Sigmoid colon (tissue), 4 donors: ENCODE data around the genes CSRP2, TMTC2 and LRRIQ1.

DNA sequence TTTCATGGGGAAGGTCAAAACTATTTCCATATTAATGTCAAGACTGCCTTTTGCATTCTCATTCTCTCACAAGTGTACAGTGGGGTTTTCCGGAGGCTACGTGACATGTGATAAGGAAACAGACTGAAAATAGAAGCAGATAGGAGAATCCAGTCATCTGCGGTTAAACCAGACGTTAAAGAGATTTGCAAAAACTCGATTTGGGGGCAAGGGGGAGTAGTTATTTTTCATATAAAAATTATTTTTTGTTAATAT lies 1.0 kb upstream of the NAP1L1 start:
- PRO-cap, result no peak
- RAMPAGE, long total RNA, 4 experiments, result no peak in any of the 4 experiments

DNA sequence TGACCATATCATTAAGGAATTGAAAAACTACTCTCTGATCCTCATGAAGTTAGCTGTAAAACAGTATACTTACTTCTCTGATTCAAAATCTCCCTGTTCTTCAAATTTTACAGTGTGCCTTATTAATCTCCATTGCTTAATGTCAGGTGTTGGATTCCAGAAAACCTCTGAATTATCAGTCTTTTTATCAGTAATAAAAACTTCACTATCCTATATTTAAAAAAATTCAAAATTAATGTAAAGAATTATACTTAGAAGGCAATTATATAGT lies 23.1 kb upstream of the BBS10 start:
- PRO-cap, result no peak
- RAMPAGE, long total RNA, 4 experiments, result no peak in any of the 4 experiments

- PRO-cap, result no peak
- RAMPAGE, long total RNA, 4 experiments, result no peak in any of the 4 experiments
Observed at GRCh38 chr12:76614282-76614925, 54.8 kb upstream of the OSBPL8 start.

GRCh38 chr12:76878689-76879974 lies at the start of gene CSRP2:
CSRP2 (minus strand) TSS chr12:76879019.
- PRO-cap, result bidirectional peak, plus-strand start at chr12:76879183, minus-strand start at chr12:76878944; unidirectional peak, minus-strand start at chr12:76879428
- RAMPAGE, long total RNA, 4 experiments, result no peak in any of the 4 experiments

DNA sequence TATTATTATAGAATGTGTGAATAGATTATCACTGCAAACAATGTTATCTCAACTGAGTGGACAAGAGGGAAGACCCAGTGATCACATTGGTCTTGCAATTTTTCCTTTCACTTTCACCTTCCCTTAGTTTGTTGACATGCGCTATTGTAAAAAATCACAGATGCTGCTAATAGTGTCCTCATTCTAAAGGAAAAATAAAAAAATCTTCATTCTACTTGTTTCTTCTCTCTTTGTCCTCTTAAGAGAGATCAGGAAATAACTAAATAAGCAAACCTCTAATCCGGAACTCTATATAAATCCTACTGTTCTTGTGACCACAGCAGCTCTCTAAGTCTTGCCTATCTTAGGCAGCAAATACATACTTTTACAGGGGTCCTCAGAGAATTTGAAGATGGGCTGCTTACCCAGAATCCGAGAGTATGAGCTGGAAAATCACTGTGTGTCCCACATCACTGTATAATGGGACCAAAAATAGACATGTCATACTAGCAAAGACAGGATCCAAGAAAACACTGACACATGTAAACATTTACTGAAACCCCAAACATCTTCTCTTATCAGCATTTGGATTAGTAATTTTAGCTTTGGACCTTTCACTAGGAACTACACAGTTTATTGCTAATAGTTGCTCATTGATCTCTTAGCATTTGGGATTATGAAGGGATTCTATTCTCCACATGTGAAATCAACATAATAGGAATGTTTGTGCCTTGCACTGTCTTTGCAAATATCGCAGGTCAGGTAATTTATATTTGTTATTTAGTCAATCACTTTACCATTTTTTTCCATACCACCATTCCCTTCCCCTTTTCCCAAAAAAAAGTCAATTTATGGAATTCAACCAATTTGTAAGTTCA lies 257.9 kb downstream of the NAV3 start:
- PRO-cap, result no peak
- RAMPAGE, long total RNA, 4 experiments, result no peak in any of the 4 experiments

DNA sequence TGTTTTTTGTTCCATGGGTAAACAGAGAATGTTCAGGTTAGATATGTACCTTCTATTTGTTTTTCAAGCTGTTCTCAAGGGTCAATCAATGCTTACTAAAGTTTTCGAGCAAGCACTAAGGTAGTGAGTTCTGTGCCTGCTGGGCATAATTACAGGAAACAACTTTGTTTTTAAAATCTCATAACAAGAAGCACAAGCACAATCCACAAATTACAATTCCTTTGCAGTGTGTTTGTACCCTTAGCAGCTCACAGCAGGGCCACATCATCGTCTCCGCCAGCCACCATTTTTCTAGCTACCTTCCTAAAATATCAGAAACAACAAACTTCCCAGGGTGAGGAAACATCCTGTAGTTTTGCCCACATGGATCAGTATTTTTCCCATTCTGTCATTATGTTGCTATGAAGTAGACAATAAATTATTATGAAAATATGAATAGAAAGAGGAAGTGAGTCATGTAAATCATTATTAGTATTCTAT lies 319.2 kb downstream of the SYT1 start:
- PRO-cap, result no peak
- RAMPAGE, long total RNA, 4 experiments, result no peak in any of the 4 experiments

- PRO-cap, result no peak
- RAMPAGE, long total RNA, 4 experiments, result no peak in any of the 4 experiments
Observed at GRCh38 chr12:79422042-79422607, 268.6 kb downstream of the PAWR start.

DNA sequence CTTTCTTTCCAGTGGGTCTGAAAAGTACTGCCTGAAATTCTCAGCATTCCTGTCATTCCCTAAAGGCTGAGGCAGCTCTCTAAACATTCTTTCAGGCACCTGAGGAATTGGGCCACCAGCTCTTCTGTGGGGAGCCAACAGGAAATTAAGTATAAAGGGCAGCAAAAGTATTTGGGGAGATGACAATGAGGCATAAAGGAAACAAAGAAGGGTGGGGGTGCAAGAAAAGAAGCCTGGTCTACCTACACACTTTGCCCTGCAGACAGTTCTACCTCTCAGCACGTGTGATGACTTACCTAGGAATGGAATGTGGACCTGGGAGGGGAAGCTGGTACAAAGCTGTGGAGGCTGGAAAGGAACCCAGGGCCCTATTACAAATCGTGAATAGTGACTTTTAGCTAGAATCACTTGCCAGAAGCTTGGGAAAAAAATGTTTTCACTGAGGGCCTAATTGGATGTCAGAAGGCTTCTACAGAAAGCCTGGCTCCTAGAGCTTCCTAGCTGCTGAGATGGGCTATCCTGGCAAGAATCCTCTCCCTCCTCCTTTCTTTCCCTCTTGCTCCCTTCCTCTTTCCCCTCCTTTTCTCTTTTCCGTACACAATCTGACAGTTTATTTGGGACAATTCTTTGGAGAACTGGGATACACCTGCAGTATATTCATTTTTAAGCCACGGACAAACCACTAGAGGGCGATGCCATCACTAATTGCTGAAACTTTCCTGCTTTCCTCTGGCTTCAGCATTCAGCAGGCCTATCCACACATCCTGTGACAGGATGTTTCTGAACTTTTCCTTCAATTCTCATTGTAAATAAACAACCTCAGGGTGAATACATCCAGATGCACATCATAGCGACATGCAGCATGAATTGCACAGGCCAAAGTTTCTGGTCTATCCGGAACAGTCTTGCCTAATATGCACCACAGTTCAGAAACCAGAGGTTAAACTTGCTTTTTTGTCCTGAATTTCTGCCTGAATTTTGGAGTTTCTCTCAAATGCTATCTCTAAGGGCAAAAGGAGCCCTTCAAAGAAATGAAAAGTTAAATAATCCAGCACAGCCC lies 143.1 kb downstream of the PAWR start:
- PRO-cap, result no peak
- RAMPAGE, long total RNA, 4 experiments, result no peak in any of the 4 experiments

GRCh38 chr12:79559007-79559455 lies 131.7 kb downstream of the PAWR start:
- PRO-cap, result no peak
- RAMPAGE, long total RNA, 4 experiments, result no peak in any of the 4 experiments

DNA sequence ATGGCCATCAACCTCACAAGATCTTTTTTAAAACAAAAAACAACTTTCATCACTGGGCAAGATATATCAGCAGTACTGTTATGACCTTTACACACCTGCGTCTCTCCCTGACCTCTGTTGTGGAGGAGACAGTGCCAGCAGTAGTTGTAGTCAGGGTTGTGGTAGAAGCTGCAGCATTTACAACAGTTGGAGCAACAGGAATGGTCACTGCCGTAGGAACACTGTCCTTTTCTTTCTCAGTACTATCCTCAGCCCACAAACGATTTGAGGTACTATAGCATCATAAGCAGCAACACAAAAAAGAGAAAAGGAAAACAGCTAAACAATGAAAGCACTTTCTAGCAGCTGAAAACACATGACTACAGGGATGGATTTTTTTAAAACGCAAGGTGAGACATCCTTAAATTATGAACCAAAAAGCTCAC lies 114.7 kb upstream of the PAWR start:
- PRO-cap, result no peak
- RAMPAGE, long total RNA, 4 experiments, result no peak in any of the 4 experiments

- PRO-cap, result no peak
- RAMPAGE, long total RNA, 4 experiments, result no peak in any of the 4 experiments
Observed at GRCh38 chr12:79809624-79809980, 118.8 kb upstream of the PAWR start.

DNA sequence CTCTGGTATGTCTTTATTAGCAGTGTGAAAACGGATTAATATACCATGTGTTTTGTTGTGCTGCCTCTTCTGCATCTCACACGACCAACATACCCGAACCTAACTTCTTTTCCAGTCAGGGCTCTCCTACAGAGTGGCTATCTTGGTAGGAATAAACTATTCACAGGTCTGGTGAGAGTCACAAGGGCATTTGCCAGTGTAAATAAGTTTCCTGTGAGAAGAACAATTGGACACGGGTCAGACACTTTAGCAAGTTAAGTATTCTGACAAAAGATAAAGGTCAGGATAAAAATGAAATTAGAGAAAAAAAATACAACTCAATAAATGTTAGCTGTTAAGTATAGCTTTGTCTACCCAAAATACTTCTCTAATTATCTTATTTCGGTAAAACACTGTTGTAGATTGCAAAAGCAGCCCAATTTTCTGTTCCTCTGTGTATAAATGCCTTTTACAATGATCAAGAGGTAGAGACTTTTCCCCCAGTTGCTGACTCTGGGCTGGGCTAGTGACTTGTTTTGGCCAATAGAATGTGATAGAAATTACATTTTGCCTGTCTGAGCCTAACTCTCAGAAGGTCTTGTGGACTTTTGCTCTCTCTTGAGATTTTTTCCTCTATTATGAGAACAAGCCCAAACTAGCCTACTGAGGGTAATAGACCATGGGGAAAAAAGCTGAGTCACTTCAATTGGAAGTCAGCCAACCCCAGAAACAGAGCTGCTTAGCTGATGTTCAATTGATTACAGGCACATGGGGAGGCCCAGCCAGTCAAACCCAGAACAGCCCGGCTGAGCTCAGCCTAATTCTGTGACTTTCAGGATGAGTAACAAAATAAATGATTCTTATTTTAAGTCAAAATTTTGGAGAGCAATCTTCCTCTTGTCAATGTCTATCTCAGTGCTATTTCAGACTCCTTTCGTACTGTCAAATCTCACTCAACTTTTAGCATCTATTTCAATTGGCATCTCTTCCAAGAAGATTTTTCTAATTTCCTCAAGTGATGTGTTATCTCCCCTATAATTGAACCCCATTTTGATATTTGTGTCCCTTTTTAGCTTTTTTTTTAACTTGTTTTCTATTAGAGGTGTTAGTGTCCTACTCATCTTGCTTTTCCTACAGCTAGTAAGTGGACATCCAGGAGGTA lies 61.3 kb downstream of the MYF5 start:
- PRO-cap, result no peak
- RAMPAGE, long total RNA, 4 experiments, result no peak in any of the 4 experiments

DNA sequence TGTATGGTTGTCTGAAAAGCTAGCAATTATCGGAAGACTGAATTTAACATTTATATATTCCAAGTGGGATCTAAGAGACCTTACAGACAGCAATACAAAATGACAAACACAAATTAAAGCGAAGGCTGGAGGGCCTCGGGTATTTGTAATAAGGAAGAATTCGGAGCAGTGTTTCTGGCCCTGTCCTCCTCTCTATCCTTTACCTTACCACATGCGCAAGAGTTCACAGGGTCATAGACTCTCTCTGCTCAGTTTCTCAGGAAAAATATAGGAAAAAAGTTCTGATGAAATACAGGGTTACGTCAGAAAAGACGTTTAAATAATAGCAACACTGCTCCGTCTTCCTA lies 504 bp downstream of the CCDC59 start:
- PRO-cap, result no peak
- RAMPAGE, long total RNA, 4 experiments, result no peak in any of the 4 experiments

DNA sequence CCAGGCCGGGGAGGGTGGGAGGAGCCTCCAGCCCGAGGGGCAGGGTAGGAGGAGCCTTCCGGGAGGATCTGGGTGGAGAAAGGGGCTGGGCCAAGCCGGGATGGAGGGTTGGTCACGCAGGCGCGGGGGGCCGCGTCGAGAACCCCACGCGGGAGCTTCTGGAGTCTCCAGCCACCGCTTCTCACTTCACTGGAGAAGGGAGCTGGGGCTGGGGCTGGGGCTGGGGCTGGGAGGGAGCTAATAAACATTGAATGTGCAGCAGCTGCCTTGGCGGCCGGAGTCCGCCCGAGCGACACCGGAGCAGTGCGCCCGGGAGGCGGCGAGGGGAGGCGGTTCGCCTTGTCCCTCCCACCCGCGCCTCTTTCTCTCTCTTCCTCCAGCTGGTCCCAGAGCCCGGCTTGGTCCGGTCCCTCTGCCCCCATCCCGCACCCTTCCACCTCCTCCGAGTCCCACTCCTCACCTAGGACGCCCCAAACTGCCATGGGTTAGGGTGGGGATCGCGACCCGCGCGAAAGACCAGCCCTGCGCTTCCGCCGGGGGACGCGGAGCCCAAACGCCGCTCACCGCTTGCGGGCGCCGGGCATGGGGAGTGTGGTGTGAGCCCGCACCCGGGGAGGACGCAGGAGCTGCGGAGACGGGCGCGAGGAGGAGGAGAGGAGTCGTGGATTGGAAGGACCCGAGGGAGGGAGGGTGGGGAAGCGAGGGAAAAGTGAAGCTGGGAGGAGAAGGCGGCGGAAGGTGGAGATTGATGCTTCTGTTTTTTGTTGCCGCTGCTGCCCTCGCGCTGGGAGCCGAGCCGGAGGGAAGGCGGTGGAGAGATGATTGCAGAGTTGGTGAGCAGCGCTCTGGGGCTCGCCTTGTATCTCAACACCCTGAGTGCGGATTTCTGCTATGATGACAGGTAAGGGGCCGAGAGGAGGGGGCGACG lies at the start of gene TMTC2:
TSS of gene TMTC2 (plus strand) at position 138 of the 928 bp plus-strand sequence.
- PRO-cap, result bidirectional peak, plus-strand start at position 184 of the sequence, minus-strand start outside the sequence
- RAMPAGE, long total RNA, 4 experiments, result start-site peak on the plus strand in 1 of 4 experiments, centred at positions 137 to 744 of the sequence, 37 to 113 reads per replicate

GRCh38 chr12:84891989-84892364 lies 20.6 kb downstream of the SLC6A15 start:
- PRO-cap, result no peak
- RAMPAGE, long total RNA, 4 experiments, result no peak in any of the 4 experiments

GRCh38 chr12:84986200-84986520 lies 49.9 kb downstream of the TSPAN19 start:
- PRO-cap, result no peak
- RAMPAGE, long total RNA, 4 experiments, result no peak in any of the 4 experiments

DNA sequence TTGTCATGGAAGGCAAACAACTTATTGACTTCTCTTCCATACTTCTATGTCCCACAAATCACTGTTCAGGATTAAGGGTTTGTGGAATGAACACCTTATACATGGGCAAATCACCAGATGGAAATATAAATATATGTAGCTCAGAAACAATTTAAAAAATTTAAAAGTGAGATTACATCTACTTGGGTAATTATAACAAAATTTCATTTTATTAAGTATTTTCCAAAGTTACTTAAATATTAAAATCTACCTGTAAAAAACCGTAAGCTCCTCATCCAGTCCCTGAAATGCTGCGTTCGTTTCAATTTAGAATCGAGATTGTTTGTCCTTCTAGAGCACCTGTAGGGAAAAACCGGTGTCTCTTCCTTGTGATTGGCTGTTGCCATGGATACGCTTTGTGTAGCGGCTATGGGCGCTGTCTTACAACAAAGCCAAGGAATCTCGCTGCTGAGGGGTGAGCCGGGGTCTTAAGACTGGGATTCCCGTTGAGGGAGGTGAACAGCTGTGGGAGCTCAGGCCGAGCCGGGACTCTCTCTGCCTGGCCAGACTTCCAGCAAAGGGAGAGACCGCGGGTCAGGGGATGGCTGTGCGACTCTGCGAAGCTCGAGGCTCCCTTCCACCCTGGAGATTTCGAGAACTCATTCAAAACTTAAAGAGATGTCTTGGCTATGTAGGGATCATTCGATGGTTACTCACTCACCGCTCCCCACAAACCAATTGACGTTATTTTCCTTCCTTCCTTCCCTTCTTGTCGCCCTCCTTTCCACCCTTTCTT lies at the start of gene LRRIQ1:
TSS of gene LRRIQ1 (plus strand) at position 398 of the 775 bp plus-strand sequence.
- PRO-cap, result no peak
- RAMPAGE, long total RNA, 4 experiments, result no peak in any of the 4 experiments

DNA sequence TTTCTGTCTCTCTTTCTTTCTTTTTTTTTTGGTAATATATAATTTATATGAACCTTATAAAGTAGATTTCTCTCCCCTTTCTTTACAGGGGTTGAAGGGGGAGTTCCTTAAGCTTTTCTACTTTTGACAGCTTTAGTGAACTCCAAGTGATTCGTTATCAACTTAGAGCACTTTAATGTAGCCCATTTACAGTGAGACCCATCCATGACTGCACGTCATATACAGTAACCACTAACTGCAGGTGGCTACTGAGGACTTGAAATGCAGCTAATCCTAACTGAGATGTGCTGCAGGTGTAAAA lies 528 bp downstream of the LRRIQ1 start:
- PRO-cap, result no peak
- RAMPAGE, long total RNA, 4 experiments, result no peak in any of the 4 experiments

DNA sequence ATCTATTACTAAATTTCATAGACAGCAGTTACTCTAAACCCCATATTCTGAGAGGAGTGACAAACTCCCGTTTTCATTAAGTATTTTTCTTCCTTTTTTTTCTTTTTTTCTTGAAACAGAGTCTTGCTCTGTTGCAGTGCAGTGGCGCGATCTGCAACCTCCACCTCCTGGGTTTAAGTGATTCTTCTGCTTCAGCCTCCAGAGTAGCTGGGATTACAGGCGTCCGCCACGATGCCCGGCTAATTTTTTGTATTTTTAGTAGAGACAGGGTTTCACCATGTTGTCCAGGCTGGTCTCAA lies 136.9 kb downstream of the MGAT4C start:
- PRO-cap, result no peak
- RAMPAGE, long total RNA, 4 experiments, result no peak in any of the 4 experiments

DNA sequence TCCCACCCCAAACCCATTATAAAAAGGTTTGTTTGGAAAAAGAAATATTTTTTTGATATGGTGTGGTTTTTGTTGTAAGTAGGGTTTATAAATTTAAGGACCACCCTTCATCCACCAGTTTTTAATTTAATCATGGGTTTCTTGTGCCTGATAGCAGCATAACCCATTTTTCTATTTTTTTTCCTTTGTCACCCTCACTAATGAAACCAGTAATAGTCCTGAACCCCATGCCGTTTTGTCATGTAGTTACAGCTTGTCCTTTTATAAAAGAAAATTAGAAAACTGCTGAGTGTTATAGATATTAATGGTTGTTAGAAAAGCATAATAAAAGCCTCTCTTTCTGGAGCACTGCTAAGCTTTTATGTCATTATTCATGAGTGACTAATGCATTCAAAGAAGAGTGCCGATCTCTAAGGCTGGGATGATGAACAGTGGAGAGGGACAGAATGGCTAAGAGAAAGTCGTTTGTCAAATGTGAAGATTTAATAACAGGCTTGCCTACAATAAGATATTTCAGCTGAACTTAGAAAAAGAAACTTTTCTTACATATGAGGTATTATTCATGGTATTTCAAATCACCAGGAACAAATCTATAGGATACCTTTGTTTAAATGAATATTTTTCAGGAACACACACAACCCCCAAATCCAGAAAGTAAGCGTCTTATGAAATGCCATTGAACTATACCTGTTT lies 121.7 kb downstream of the MGAT4C start:
- PRO-cap, result no peak
- RAMPAGE, long total RNA, 4 experiments, result no peak in any of the 4 experiments